PFSK-1 (cell line): ENCODE data around the genes C17orf50, CCL3L3, C17orf78, ACACA and SYNRG.

GRCh38 chr17:35579135-35579602 lies 798 bp upstream of the PEX12 start:
- RRBS: no CpG with 5 or more reads among the region's 6 CpGs

DNA sequence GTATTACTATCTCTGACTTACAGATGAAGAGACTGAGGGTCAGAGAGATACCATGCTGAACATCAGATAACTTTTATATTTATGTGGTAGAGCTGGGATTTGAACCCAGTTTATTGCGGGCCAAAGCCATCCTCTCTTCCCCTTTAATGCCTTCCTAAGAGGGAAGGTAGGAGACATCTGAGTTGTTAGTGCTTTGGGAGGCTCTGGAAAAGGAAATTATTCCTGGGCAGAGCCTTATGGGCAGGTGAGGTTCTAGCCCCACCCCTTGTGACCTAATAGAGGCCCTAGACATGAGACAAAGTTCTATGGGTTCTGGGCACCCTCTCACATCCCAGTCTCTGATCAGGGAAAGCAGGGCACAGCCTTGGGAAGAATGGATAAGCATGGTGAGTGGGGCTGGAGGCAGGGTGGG lies at the start of gene C17orf50:
C17orf50 (plus strand) TSS at position 319 of the 412 bp plus-strand sequence.
- RRBS: no CpG with 5 or more reads among the region's 1 CpG

DNA sequence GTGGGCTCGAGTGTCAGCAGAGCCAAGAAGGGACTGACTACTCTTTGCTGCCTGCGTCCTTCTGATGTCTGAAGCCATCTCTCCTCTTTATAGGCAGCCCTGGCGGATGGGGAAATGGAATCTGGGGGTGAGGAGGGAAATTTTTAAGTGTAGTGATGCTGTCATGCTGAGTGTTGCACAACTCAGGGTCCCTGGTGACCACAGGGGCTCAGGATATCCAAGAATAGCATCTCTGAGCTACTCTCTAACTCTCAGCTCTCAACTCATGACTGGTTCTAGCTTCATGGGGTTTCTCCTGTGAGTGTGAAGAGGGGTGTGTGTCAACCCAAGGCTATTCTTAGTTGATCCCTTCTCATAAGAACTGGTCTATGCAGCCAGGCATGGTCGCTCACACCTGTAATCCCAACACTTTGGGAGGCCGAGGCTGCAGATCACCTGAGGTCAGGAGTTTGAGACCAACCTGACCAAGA lies at the start of gene CCL3L3:
CCL3L3 (minus strand) TSS at position 63 of the 470 bp plus-strand sequence.
- RRBS: no CpG with 5 or more reads among the region's 5 CpGs

DNA sequence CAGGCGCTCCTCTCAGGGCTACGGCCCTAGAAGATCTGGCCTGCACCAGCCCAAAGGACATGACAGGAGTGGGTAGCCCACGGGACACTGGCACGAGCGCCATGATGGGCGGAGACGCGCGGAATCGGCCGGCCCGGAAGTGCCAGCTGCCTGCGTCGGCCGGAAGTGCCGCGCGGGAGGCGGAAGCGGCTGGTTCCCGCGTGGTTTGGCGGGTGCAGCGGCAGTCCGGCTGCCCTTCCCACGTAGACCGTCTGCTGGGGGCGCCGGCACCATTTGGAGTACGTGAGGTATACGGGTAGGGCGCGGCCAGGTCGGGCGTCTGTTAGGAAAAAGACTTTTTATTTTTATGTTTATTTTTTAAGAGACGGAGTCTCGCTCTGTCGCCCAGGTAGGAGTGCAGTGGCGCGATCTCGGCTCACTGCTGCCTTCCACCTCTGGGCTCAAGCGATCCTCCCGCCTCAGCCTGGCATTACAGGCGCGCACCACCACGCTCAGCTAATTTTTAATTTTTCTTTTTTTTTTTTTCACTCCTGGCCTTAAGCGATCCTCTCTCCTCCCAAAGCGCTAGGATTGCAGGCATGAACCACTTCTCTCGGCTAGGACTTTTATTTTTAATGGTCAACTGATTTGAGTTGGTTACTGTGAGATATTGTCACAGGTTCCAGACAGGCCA lies 664 bp downstream of the PIGW start:
- RRBS: no CpG with 5 or more reads among the region's 49 CpGs

DNA sequence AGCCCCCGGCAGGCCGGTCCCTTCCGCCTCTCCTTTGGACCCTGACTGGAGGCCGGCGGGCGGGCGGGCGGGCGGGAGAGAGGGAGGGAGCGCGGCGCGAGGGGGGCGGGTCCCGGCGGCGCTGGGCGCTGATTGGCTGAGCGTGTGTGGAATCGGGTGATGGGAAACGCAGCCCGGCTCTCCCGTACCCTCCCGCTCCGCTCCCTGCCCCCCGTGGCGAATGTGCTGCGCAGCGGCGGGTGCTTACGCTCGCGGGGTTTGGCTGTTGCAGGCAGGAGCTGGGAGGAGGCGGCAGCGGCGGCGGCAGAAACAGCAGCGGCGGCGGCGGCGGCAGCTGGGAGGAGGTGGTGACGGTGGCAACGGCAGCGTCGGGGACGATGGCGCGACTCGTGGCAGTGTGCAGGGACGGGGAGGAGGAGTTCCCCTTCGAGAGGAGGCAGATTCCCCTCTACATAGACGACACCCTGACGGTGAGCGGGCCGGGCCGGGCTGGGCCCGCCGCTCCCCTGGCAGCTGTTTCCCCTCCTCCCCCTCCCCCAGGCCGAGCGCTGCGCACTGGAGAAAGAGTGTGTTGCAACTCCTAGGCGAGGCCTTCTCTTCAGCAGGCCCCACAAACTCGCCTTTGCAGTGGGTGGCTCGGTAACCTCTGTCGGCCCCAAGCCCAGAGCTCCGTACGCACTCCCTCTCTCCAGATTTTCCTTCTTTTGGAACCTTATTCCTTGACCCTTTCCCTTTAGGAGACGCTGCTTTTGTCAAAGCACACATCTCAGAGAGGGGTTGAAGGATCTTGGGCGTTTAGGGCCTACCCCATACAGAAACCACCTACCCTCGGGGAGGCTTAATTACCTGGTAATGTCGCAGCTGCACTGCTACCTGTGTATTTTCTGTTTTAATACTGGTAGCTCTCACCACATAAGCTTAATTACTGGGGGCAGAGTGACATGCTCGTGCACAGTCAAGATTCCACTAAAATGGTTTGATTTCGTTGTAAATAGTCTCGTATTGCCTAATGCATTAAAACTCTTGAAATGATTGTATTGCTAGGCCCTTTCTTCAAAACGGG lies 960 bp downstream of the GGNBP2 start:
- RRBS: no CpG with 5 or more reads among the region's 76 CpGs

GRCh38 chr17:36674112-36674544 lies 72.7 kb downstream of the MRM1 start:
- RRBS: no CpG with 5 or more reads among the region's 4 CpGs

- RRBS: no CpG with 5 or more reads among the region's 7 CpGs
Observed at GRCh38 chr17:36721403-36721986, 120.1 kb downstream of the MRM1 start.

- RRBS: no CpG with 5 or more reads among the region's 28 CpGs
Observed at GRCh38 chr17:36937022-36937382, 273 bp upstream of the LHX1 start.

DNA sequence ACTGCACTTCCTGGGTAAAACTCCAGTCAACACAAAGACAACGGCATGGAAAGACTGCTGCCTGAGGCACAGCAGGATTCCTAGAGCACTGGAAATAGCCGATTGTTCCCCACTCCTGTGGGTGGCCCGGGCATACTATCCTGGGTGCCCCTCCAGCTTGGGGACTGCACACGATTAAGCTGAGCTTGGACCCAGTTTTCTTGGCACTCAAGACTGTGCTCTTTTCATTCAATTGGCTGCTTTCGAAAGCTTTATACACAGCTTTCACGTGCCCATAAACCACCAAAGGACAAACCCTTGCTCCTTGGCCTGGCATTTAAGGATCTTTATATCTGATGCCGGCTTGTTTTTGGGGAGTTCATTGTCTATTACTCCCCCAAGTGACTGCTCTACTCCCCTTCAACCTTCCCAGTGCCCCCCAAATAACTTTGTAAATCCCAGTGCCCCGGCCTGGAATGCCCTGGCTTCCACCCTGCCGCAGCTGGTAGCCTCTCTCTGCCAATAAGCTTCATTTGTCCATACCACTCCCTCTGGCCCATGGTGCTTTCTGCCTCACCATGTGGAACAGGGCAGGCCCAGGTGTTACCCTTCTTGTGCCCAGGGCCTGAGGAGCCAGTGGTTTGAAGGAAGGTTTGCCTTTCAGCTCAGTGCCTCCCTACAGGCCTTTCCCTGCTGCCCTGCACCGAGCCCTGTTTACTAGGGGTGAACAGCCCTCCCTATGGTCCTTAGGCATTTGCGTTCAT lies 134.1 kb downstream of the AATF start:
- RRBS: no CpG with 5 or more reads among the region's 11 CpGs

DNA sequence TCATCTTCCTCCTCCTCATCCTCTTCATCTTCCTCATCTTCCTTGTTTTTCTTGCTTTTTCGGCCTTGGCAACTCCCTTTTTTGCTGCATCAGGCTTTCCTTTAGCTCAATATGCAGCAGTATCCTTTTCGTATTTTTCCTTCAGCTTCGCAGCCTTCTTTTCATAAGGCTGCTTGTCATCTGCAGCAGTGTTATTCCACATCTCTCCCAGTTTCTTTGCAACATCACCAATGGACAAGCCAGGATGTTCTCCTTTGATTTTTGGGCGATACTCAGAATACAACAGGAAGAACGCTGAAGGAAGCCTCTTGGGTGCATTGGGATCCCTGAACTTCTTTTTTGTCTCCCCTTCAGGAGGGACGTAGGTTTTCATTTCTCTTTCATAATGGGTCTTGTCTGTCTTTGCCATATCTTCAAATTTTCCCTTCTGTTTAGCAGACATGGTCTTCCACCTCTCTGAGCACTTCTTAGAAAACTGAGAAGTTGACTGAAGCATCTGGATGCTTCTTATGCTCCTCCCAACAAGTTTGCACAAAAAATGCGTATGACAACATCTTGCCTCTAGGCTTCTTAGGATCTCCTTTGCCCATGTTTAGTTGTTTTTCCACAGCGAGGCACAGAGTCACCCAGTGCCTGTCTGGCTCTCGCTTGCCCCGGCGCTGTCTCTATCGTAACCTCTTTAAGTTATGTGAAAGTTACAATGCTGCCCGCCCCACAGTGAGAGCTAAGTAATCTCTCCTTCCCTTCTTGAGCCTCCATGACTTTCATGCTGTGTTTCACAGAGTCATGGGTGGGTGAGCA lies 195.1 kb downstream of the AATF start:
- RRBS: no CpG with 5 or more reads among the region's 13 CpGs

- RRBS: no CpG with 5 or more reads among the region's 7 CpGs
Observed at GRCh38 chr17:37375690-37376170, at the start of gene C17orf78. Gene C17orf78 (plus strand): TSS chr17:37375985.

GRCh38 chr17:37406028-37407350 lies at the start of gene ACACA:
Gene ACACA (minus strand): TSS chr17:37406836.
- RRBS: no CpG with 5 or more reads among the region's 112 CpGs

- RRBS: no CpG with 5 or more reads among the region's 4 CpGs
Observed at GRCh38 chr17:37606104-37606506, 3.1 kb downstream of the SYNRG start.

DNA sequence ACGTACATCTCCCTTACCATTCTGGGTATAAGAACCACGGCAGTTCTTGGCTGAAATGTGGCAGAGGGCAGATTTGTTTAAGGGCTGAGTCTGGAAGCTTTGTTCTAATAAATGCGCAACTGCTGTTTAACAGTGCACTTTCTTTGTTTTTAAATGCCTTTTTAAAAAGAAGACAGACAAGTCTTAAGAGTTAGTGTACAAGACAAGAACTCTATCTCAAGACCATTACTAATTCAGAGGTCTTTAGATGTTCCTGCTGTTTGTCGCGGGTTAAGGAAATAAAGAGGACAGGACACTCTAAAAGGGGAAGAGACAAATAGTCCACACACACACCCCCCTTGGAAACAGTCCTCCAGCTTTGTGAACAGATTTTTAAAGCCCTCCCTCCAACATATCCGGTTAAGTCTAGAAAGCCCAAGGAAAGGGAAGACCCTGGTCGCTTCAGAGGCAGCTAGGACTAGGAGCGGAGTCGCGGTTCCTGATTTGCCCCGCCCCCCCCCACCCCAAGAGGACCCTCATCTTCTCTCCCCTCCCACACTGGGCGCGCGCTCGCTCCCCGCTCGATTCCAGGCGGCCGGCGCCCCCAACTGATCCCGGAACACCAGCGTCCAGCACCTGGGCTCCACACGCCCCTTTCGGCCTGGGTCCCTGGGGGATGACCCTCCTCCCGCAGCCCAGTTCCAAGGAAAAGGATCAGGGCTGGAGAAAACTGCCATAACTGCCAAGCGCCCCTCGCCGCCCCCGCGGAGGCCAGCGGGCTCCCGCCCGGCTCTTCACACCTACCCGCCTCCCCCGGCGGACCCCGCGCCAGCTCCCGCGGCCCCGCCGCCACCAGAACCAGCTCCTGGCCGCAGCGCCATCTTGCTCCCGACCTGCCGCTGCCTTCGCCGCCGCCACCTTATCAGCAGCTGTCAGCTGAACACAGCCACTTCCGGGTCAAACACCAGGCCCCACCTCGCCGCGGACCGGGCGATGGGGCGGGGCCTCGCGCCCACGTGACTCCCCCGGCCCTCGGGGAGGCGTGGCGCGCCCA lies at the start of gene SYNRG:
SYNRG (minus strand) TSS at position 923 of the 1,033 bp plus-strand sequence.
- RRBS: no CpG with 5 or more reads among the region's 64 CpGs

- RRBS: no CpG with 5 or more reads among the region's 4 CpGs
Observed at GRCh38 chr17:37676043-37676520, 32.8 kb upstream of the DDX52 start.

DNA sequence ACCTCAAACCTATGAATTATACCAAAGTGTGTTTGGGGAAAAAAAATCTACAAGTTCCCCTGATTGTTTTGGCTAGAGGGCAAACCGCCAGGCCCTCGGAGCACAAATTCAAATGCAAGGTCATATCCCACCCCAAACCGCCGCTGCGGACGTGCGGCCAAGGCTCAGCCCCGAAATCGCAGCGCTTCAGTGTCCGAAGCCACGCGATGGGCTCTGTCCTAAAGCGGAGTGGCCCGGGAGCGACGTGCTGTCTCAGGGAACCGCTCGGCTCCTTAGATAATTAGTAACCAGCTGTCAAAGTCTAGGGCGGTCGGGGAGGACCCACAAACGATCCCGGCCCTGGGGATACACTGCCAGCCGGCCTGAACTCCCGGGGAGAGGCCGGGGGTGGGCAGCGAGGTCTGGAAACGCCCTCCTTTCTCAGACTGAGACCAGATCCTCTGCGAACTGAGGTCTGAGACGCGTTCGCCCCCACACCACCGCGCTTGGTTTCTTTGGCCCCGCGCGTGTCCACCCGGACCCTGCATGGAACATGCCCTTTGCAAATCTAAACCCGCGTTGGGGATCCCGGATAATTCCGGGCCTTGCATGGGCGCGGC lies 1.4 kb downstream of the HNF1B start:
- RRBS: no CpG with 5 or more reads among the region's 44 CpGs

GRCh38 chr17:37743993-37744997 lies 564 bp downstream of the HNF1B start:
- RRBS: no CpG with 5 or more reads among the region's 73 CpGs

GRCh38 chr17:37759040-37759807 lies 14.4 kb upstream of the HNF1B start:
- RRBS: no CpG with 5 or more reads among the region's 6 CpGs

DNA sequence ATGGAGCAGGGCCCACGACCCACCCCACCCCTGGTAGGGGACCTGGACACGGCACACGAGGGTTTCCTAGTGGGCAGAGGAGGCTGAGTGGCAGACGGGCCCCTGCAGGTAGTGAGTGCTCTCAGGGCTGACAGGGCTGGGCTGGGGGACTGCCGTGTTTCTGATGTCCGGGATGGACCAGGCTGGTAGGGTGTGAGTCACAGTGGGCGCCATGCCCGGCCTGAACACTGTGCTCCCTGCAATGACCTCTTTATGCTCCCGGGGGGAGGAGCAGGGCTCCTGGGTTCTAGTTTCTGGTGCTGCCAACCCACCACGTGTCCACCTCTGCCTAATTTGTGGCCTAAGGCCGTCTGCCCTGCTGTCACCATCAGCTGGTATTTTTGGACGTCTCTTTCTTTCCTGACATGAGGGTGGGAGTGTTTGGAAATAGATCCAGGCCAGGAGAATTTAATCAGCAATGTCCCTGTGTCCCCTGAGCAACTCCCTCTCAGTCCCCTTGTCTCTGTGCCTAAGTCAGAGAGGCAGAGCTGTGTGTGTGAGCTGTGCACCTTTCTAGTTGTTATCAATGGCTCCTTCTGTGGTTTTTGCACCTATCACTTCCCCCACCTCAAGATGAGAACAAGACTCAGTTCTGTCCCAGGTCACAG lies 26.4 kb downstream of the ARHGAP23 start:
- RRBS: no CpG with 5 or more reads among the region's 12 CpGs

- RRBS: no CpG with 5 or more reads among the region's 11 CpGs
Observed at GRCh38 chr17:38455858-38456708, 27.8 kb downstream of the ARHGAP23 start.